Metastatic Liver Carcinoma in the Adrenal Gland (tissue), 2 donors: ENCODE results near the genes TMEM244, SMLR1, AKAP7, ENPP1 and MOXD1.

- PRO-cap, 2 experiments = no peak in any of the 2 experiments
Observed at GRCh38 chr6:129860653-129861624, at the start of gene TMEM244. Gene TMEM244, minus strand, starts transcription at chr6:129861315.

GRCh38 chr6:130054264-130054908, 36.0 kb downstream of the L3MBTL3 start:
- PRO-cap, 2 experiments = no peak in any of the 2 experiments

GRCh38 chr6:130366545-130367062, 787 bp downstream of the TMEM200A start:
- PRO-cap, 2 experiments = no peak in any of the 2 experiments

DNA sequence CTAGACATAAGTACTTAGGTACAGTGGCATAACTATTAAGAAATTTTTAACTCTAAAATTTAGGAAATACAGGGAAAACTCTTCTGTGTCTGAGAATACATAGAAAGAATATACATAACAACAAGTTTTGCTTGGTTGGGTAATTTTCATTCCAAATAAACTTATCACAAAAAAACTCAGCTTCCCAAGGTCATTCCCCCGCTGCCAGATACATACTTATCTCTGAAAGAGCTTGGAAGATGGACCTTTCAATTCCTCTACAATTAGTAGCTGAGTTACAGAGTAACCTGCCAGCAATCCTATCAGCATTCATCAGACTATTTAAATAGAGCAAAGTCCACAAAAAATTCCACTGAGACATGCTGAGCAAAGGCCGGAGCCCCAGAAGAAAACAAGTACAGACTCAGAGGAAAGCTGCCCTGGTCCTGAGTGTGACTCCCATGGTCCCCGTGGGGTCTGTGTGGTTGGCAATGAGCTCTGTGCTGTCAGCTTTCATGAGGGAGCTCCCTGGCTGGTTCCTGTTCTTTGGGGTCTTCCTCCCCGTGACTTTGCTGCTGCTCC, at the start of gene SMLR1:
Gene SMLR1 (plus strand): TSS at position 352 of the 561 bp plus-strand sequence.
- PRO-cap, 2 experiments = peak in 2 of 2 experiments; most common plus-strand start position 384 of the sequence (in 2); most common minus-strand start position 221 of the sequence (in 1)

- PRO-cap, 2 experiments = no peak in any of the 2 experiments
Observed at GRCh38 chr6:131024689-131025414, 38.2 kb downstream of the EPB41L2 start.

- PRO-cap, 2 experiments = no peak in any of the 2 experiments
Observed at GRCh38 chr6:131063939-131064117, 783 bp upstream of the EPB41L2 start.

DNA sequence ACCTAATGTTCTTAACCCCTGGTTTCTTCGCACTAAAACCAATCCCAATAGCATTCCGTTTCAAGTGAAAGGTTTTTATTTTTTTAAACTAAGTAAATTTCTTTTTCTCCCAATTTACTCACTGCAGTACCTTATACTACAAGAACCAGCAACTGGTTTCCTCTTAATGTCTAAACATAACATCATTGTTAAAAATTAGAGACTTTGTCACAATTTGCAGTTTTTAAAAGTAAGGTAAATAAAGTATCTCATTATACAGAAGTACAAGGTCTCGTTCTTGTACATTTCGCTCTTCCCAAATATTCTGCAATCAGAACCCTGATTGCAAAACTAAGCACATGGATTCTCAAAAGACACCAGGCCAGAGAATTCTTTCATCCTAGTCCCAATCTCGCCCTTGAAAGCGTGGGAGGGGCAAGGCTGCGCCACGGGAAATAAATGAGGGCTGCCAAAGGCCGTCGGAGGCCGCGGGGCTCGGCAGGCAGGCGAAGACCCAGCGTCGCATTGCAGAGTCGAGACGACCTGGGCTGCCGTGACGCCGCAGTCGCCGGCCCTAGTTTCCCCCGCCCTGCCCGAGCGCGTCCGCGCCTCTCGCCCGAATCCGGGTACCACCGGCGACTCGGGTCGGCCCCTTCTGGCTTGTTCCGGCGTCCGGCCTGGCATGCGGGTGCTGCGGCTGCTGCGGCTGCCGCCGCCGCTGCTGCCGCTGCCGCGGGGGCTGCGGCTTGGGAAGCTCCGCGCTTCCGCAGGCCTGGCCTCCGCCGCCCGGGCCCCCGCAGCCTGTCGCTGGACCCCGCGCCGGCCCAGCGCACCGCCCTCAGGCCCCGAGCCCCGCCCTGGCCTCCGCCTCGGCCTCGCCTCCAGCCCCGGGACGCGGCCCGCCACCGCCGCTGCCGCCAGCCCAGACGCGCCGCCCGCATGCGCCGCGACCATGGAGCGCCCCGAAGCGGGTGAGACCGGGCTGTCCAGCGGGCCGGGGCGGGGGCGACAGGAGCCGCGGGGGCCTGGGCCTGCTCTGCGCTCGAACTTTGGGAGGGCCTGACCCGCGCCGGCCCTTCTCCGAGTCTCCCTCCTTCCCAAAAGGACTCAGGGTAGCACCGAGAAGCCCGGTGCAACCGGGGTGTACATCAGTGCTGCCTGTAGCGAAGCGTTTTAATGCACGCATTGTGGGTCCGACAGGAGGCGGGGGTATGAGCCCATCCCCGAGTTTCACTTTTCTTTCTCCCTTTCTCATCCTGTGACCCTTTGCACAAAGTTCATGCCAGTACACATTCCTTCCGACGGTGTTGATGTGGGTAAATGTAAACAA, at the start of gene AKAP7:
Gene AKAP7 (plus strand): TSS at position 635 of the 1,309 bp plus-strand sequence.
- PRO-cap, 2 experiments = peak in 2 of 2 experiments; most common plus-strand start position 464 of the sequence (in 2); most common minus-strand start position 506 of the sequence (in 2)

DNA sequence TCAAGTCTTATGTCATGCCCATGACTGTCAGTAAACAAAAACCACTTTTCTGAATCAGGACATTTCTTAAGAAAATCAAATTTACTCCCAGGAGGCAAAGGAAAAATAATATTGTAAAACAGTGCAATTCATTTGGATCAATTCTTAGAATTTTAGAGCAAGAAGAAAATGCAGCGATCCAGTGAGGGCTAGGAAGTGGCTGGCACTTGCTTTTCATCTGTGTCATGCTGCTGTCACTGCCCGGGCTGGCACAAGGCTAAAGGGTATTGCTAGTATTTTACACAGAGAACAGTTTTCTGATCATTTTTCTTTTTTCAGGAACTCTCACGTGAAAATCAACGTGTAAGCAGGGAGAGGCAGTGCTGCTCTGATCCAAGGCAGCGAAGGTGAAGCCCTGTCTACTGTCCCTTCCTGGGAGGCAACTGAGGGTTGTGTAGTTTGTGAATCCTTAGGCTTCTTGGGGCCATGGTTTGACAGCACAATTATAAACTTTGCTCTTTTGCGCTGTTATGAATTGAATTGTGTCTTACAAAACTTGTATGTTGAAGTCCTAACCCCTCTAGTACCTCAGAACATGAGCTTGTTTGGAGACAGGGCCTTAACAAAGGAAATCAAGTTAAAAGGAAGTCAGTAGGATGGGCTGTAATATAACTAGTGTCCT, 38.4 kb upstream of the ARG1 start:
- PRO-cap, 2 experiments = no peak in any of the 2 experiments

- PRO-cap, 2 experiments = peak in 2 of 2 experiments; most common plus-strand start chr6:131548670 (in 1); most common minus-strand start chr6:131548483 (in 1)
Observed at GRCh38 chr6:131548041-131549059, 24.7 kb upstream of the ARG1 start.

GRCh38 chr6:131580224-131580517, 7.1 kb downstream of the ARG1 start:
- PRO-cap, 2 experiments = no peak in any of the 2 experiments

DNA sequence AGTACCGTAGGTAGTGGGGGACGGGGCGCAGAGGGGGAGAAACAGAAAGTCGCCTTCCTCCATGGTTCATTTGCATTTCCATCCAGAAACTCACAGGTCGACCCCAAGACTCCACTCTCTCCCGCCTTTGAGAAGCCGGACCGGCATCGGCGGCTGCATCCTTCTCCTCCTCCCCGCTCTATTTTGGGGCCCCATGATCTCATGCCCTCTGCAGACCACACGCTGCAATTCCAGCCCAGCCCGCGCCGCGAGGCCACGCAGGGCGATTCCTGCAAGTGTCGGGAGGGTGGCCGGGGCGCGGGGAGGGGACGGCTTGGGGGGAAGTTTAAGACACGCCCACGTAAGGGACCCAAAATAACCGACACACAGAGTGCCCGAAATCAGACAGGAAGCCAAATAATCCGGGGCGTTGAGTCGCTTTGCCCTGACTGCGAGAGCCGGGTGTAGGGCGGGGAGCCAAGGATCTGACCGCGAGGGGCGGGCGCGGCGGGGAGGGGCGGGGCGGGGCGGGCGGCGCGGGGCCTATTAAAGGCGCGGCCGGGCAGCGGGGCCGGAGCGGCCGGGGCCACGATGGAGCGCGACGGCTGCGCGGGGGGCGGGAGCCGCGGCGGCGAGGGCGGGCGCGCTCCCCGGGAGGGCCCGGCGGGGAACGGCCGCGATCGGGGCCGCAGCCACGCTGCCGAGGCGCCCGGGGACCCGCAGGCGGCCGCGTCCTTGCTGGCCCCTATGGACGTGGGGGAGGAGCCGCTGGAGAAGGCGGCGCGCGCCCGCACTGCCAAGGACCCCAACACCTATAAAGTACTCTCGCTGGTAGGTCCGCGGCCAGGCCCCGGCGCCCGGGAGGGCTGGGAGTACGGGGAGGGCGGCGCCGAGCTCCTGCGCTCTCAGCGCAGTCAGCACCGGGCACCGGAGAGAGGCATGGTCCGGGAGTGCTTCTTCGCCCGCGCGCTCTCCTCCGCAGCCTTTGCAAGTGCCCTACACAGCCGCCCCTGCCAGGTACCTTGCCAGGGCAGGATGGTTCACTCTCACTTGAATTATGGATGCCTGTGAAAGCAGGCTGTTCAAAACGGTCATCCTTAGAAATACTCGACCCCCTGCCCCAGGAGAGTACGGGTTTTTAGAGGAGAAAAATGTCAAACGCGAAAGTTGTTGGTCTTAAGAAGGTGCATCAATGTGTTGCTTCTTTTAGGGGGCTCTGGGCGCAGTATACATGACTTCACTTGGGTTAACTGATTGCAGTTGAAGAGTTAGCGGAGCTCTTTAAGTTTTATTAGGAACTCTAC, at the start of gene ENPP1:
Gene ENPP1 (plus strand): TSS at position 555 of the 1,283 bp plus-strand sequence.
- PRO-cap, 2 experiments = peak in 2 of 2 experiments; most common plus-strand start position 555 of the sequence (in 2); most common minus-strand start position 432 of the sequence (in 2)

DNA sequence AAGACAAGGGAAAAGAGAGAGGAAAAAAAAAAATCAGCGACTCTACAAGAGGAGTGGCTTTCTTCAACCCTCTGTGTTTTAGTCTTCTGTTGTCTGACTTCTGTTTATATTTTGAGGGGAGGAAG, 1.7 kb downstream of the CCN2 start:
- PRO-cap, 2 experiments = no peak in any of the 2 experiments

DNA sequence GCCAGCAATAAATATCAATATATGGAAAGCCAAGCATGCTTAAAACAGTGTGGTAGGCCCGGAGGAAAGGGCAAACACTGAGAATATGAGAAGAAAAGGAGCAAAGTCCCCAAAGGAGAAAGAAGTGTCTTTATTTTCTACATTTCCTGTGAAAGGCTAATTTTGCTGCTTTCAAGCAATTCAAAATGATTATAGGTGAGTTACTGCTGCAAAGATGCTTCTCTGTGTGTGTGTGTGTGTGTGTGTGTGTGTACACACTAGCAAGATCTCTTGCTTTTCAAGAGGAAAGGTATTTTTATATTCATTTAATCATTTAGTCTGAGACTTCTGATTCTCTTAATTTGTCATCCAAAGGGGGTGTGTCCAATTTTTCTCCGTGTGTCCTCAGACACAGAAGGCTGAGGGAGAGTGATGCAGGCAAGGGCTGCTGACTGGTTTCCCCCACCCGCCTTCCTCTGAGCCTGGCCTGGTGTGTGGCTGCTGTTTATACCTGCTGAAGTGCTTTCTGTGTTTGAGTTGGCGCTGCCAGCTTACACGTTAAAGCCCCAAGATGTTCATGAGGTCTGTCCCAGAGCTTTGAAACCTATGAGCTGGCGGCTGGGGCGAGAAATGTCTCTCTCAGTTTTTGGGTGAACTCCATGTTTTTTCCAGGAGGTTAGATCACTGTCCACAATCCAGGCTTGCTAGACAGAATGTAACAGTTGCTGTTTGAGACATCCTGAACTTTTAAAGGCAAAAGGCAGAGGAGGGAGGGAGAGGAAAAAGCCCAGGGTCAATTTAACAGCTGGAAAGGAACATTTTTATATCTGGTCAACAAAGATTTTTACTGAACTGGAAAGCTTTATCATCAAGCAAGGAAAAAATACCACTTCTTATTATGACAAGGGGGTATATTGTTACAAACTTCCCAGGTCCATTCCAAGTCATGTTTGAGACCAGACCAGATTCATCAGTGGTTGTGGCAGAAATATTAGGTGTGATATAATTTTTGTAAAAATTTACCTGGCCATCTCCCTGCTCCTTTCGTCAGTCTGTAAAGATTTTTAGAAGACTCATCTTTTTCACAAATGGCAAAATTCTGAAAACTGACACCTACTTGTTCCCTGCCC, 69.0 kb upstream of the CCN2 start:
- PRO-cap, 2 experiments = no peak in any of the 2 experiments

DNA sequence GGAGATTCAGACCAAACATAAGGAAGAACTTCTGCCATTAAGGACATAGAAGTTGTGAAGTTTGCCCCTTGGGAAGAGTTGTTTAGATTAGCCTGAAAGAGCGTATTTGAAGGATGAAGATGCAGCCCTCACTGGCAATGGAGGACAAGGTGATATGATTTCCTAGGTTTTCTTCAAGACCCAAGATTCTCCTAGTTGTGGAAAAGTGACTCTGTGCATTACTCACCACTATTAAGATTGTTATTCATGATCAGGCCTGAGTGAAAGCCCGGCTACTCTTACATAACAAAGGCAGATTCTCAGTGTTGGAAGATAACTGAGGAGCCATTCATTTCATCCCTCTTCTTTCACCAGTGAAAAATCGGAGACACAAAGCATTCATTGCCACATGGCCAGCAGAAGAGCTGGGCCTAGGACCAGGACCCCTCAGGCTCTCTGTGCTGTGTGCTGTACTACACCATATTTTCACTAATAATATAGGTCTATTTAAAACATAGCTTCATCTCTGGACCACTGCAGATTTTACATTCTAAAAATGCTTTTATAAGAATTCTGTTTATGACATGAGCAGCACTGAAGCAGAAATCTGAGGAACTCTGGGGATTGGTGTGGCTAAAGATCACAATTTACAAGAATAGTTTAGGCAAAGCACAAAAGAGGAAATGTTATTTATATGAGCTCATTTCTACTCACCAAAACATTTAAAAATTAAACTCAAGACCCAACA, 181.8 kb upstream of the CCN2 start:
- PRO-cap, 2 experiments = no peak in any of the 2 experiments

DNA sequence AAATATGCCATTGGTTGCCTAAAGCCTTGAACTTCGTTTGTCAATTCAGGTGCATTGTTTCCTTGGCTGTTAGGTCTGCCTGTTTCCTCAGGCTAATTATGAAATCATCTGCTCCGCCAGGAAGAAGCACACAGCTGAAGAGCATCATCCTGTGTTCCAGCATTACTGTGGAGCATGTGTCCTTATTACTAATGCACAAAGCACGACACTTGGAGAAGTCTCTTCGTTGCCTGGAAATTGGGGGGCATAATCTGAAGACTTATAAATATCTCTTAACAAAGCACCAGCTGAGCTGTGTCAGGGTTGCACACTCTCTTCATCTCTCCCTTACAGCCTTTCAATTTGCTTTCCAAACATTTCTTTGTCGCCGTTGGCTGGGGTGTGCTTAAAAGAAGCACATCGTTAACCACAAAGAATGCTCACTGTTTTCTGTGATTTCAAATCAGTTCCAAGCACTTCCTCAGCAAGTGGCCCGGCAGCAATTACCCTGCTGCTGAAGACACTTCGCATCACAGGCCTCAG, 9.5 kb downstream of the MOXD1 start:
- PRO-cap, 2 experiments = no peak in any of the 2 experiments

DNA sequence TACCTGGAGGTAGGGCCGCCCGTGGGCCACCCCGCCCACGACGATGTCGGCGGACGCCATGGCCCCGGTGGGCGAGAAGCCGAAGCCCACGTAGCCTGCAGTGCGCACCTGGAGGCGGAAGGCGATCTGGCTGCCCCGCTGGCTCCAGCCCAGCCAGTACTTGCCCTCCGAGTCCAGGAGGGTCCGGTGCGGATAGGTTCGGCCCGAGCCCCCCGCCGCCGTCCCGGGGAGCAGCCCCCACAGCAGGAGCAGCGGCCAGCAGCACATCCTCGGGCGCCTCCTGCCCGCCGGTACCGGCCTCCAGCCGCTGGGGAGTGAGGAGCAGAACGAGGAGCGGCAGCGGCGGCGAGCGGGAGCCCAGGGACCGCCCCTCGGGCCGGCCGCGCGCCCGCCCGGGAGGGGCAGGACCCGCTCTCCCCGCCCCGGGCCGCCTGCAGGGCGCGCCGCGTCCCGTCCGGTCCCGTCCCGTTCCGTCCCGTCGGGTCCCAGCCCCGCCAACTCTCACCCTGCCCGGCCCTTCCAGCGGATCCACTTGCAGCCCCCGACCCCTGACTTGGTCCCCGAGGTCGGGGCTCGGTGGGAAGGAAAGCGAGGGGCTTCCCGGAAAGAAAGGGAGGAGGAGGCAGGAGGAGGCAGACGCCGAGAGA, at the start of gene MOXD1:
Gene MOXD1 (minus strand): TSS at position 316 of the 647 bp plus-strand sequence.
- PRO-cap, 2 experiments = no peak in any of the 2 experiments

DNA sequence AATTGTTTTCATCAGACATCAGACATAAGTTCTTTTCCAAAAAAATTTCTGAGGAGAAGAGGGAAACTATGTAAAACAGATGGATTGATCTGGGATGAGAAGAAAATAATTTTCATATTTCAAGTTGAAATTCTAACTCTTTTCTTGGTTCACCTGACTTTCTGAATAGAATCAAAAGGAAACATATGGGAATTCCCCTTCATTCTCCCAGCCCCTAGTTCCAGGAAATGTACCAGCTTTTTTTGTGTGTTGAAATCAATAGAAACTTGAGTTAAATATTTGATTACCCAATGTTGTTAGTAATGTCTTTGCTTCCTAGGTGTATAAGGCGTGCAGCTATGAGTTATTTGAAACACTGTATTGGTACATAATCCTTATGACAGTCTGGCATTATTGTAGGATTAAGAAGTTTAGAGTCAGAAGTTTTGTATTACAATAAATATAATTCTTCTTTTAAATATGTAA, 21.5 kb downstream of the VNN2 start:
- PRO-cap, 2 experiments = no peak in any of the 2 experiments

- PRO-cap, 2 experiments = no peak in any of the 2 experiments
Observed at GRCh38 chr6:132816923-132817351, 2.6 kb downstream of the RPS12 start.

GRCh38 chr6:133062106-133062685, 179.0 kb upstream of the EYA4 start:
- PRO-cap, 2 experiments = no peak in any of the 2 experiments

GRCh38 chr6:133369982-133370327, 128.8 kb downstream of the EYA4 start:
- PRO-cap, 2 experiments = no peak in any of the 2 experiments